Left common carotid artery plus branches (tissue), 1 donor: ENCODE results near the gene SMARCA2.

- PRO-cap, result no peak
Measured at GRCh38 chr9:274020-274954, 59.6 kb downstream of the DOCK8 start.

DNA sequence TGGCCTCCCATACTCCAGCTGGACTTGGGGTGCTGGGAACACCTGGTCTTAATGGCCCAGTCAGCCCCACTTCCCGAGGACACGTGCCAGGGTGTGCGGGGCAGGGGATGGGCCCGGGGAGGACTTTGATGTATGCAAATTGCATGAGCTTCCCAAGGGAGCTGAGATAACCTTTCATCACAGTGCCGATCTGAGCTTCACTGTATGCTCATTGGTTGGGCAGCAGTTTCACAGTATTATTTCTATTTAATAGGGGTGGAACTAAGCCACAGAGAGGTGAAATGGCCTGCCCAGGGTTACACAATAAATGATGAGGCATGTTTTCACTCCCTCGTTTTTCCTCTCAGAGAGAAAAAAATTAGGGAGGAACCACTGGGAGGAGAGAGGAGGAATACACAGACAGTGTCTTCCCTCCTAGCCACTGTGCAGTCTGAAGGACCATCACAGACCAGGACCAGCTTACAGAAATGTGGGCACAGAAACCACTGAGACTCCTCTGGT is 65.0 kb upstream of the KANK1 start:
- PRO-cap, result no peak

DNA sequence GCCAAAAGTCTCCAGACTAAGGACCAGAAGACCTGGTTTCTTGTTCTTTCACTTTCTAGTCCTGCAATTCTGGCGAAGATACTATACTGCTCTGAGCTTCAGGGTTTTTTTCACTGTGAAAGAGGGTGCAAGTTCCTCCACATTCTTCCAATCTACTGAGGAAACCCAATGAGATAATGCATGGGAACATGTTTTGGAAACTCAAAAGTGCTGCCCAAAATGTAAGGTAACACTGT is 35.6 kb upstream of the KANK1 start:
- PRO-cap, result no peak

DNA sequence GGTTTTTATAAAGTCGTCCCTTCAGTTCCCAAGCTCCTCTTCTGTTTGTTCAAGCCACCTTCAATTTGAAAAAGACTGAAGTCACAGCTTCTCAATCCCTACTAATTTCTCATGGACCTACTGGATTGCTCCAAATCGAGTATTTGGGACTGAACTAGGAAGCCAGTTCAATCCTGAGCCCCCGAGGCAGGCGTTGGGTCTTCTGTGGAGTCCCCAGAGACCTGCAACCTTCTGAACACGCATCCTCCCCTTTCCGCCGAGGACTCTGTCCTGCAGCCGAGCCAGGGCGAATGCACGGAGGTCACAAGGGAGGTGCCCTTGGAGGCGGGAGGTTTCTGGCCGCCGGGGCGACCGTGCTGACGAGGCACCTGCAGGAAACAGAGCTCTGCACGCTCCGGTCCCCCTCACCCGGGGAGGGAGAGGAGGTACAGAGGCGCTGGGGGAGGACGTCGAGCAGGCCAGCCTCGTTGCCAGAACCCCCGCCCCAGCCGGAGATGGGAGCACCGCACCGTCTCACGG is 737 bp upstream of the KANK1 start:
- PRO-cap, result no peak

- PRO-cap, result no peak
Measured at GRCh38 chr9:510419-510730, 5.9 kb downstream of the KANK1 start.

DNA sequence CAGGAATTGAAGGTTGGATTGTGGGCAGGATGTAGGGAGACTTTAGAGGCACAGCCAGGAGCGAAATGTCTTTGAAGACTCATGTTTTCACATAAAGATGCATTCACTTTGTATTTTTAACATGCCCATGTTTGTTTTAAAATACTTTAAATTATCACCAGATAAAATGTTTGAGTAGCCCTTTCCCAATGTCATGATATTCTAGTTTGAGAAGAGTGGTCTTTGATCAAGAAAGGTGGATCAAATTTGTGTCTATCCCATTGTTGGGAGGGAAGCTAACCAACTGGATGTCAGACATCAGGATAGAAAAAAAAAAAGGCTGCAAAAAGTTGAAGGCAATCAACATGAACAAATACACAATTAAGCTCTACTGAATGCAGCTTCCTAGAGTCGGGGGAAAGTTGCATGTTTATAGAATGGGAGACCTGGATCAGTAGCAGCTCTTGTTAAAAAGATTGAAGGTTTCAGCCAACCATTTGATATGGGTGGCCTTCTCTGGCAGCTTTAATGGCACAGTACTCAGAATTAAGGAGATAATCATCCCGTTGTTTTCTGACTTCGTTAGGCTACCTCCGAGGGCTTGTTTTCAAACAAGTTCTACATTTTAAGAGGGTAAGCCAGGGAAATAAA is 56.1 kb downstream of the KANK1 start:
- PRO-cap, result no peak

- PRO-cap, result no peak
Measured at GRCh38 chr9:591215-591681, 86.8 kb downstream of the KANK1 start.

DNA sequence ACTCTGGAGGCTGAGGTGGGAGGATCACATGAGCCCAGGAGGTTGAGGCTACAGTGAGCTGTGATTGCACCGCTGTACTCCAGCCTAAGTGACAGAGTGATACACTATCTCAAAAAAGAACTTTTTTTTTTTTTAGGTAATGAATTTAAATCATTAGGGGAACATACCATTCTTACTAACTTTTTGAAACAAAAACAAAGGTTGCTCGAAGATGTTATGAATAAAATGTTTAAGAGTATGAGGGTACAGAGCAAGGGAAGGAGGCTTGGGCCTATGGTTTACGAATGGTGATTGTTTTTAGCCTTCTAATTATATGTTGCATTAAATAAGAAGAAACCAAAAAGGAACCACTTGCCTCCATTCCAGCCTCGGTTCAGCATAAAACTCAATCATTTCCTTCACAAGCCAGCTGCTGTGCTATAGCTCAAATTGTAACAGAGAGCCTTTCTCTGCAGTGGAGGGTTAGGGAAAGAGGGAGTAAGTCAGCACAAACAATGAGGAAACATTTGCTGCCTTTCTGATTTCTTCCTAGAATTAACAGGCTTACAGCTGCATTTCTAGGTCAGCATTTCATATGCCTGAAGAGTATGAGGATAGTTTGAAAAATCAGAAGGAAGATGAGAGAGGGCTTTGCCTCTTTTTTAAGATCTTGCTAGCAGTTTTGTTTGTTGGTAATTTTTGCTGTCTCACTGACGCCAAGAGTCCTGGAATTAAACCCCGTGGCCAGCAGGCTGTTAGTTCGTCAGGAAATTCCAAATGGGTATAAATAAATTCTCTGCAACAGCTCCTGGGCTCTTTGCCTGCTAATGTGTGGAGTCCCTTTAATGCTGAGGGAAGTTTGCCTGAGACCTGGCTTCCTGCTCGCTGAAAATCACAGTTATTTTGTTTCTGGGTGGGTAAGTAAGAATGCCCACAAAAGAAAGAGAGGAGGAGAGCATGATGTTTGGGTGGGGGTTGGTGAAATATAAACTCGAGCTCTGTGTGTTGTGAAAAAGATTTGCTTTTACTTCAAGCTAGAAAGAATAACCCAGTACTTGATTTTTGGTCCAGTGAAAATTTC is 148.3 kb upstream of the DMRT1 start:
- PRO-cap, result unidirectional peak, plus-strand start at position 806 of the sequence; unidirectional peak, plus-strand start at position 824 of the sequence

- PRO-cap, result no peak
Measured at GRCh38 chr9:710607-711209, 130.8 kb upstream of the DMRT1 start.

- PRO-cap, result no peak
Measured at GRCh38 chr9:730868-731433, 110.5 kb upstream of the DMRT1 start.

- PRO-cap, result no peak
Measured at GRCh38 chr9:1019292-1019512, 31.0 kb upstream of the DMRT2 start.

DNA sequence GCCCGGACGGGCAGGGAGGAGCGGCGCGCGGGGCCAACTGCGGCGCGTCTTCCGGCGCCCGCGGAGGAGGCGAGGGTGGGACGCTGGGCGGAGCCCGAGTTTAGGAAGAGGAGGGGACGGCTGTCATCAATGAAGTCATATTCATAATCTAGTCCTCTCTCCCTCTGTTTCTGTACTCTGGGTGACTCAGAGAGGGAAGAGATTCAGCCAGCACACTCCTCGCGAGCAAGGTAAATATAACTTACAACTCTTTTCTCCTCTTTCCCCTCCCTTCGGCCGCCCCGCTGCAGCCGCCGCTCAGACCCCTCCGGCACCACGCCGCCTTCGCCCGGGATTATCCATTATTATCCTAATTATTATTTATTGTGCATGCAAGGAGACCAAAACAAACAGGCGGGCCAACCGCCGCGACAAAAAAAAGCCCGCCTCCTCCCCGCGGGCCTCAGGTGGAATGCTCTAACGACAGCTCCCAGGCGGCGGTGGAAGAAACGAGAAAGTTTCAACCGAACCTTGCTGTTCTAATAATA is at the start of gene SMARCA2:
SMARCA2 (plus strand) TSS at position 173 of the 527 bp plus-strand sequence.
- PRO-cap, result bidirectional peak, plus-strand start at position 189 of the sequence, minus-strand start outside the sequence; unidirectional peak, plus-strand start at position 259 of the sequence

GRCh38 chr9:2017951-2018103 is 2.7 kb downstream of the SMARCA2 start:
- PRO-cap, result no peak

GRCh38 chr9:2022510-2023039 is 7.4 kb downstream of the SMARCA2 start:
- PRO-cap, result no peak

DNA sequence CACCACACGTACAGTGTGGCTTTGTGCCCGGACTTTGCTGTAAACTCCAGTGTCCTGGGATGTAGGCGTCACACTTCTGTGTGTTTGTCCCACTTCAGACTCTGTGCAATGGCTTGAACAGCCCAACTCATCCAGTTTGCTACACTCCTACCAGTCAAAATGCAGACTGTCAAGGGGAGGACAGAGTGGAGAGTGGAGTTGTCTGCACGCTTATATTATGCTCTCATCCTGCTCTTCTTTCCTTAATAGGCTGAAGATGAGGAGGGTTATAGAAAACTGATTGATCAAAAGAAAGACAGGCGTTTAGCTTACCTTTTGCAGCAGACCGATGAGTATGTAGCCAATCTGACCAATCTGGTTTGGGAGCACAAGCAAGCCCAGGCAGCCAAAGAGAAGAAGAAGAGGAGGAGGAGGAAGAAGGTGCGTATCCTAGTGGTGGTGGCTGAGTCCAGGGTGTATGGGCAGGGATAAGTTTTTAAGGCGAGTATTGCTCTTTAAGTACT is 45.5 kb downstream of the SMARCA2 start:
- PRO-cap, result no peak

- PRO-cap, result no peak
Measured at GRCh38 chr9:2229191-2229828, 214.2 kb downstream of the SMARCA2 start.

GRCh38 chr9:2275755-2276170 is 260.6 kb downstream of the SMARCA2 start:
- PRO-cap, result no peak

DNA sequence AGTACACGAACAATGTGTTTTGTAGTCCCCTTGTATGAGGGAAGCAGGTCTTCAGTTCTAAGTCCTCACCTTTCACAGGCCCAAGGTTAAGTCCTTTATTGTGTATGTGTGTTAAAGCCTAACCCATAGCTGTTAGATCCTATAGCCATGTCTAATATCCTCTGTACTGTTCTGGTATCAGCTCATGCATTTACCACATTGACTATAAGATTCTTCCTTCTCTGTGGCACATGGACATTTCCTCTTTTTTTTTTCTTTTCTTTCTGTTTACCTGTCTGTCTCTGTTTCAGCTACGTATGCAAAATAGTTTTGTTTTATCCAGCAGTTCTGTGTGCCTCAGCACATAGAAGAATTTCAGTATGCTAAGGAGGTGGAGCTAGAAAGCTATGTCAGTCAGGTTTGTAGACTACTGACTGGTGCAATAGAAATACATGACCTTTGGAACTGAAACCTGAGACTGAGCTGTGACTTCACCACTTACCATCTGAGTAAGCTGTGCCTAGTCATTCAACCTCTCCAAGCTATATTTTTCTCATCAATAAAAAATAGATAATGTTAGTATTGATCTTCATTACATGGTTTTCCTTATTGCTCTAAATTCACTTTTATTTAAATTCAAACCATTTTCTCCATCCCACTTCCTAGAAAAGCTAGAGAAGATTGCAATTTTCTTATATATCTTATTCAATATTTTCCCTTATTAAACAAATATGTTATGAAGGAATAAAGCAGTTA is 155.5 kb upstream of the VLDLR start:
- PRO-cap, result no peak

DNA sequence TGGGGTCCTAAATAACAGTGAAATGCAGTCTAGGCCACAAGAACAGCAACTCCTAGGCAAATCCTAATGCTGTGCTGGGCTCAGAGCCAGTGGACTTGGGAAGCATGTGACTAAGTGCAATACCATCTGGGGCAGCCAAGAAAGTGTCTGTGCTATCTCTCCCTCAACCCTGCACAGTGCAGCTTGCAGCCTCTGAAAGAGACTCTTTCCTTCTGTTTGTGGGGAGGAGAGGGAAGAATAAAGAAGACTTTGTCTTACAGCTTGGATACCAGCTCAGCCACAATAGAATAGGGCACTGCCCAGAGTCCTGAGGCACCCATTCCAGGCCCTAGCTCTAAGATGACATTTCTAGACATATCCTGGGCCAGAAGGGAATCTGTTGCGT is 62.0 kb upstream of the VLDLR start:
- PRO-cap, result no peak

- PRO-cap, result no peak
Measured at GRCh38 chr9:2620107-2620531, 1.5 kb upstream of the VLDLR start.